Breast epithelium (tissue), 2 donors: ENCODE measurements around a stretch of chr9.

GRCh38 chr9:110441824-110442562 is 104.3 kb upstream of the TXNDC8 start:
- PRO-cap: no peak
- RAMPAGE, long total RNA, 2 experiments: no peak in any of the 2 experiments

DNA sequence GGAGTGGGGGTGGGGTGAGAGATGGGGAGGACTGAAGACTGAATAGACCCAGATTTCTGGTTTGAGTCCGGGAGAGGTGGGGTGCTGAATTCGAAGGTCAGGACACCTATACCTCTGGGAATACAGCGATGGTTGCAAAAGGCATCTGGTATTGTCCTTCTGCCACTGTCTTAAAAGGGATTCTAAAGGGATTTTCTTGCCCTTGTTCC is 227 bp upstream of the MUSK start:
- PRO-cap: no peak
- RAMPAGE, long total RNA, 2 experiments: no peak in any of the 2 experiments

DNA sequence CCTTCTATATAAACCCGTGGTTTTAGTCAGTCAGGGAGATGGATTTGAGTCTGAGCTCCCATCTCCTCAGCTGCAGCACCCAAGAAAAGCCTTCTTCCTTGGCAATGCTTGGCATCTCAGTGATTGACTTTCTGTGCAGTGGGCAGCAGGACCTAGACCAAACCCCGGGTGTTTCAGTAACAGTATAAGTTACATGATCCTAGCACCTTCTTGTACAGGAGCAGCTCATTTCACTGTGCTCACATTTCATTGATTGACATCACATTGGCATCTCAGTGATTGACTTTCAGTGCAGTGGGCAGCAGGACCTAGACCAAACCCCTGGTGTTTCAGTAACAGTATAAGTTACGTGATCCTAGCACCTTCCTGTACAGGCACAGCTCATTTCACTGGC is 129.1 kb downstream of the LPAR1 start:
- PRO-cap: no peak
- RAMPAGE, long total RNA, 2 experiments: no peak in any of the 2 experiments

GRCh38 chr9:111284469-111285133 is 45.4 kb downstream of the OR2K2 start:
- PRO-cap: no peak
- RAMPAGE, long total RNA, 2 experiments: no peak in any of the 2 experiments

- PRO-cap: no peak
- RAMPAGE, long total RNA, 2 experiments: no peak in any of the 2 experiments
Measured at GRCh38 chr9:111386621-111387453, 56.8 kb upstream of the OR2K2 start.

- PRO-cap: no peak
- RAMPAGE, long total RNA, 2 experiments: no peak in any of the 2 experiments
Measured at GRCh38 chr9:111436866-111437454, 47.2 kb downstream of the ECPAS start.

DNA sequence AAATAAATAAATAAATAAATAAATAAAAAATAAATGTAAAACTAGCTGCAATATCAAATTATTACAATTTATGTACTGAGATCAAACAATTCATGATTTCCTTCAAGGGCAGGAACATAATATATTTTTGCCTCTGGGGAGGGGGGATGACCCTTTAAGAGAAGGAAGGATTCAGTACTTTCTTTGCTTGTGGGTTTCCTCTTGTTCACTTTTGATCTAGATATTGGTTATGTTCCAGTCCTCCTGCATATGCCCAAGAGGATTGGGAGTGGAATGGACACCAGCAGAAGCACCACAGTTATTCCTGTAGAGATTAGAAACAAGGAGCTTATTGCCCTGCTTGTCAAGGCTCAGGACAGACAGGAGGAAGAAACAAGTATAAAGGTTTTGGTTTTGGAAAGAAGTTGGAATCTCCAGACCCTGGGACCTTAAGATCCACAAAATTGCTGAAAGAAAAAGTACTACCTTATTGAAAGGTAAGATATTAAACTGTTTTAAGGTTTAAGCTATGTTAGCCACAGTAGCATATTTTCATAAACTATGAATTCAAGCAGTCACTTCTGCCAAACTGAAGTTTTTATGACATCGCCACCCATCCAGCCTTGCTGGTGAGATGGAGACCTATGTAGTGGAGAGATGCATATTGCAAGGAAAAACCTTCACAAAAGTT is 11.6 kb downstream of the DNAJC25 start:
- PRO-cap: no peak
- RAMPAGE, long total RNA, 2 experiments: no peak in any of the 2 experiments

DNA sequence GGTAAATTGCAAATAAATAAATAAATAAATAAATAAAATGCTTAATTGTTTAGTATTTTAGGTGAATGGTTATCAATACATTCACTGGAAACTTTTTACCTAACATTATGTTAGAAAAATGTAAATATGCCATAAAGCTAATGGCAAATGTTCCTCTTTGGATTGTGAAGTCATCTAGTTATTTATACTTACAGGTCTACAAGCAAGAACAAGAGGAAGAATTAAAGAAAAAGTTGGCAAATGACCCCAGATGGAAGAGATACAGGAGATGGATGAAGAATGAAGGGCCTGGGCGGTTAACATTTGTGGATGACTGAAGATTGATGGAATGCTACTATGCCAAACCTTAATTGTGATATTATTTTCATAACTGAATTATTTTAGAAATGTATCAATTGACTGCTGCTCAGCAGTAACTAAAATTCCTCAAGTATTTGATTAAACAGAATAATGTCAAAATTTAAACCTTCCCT is 8.5 kb upstream of the GNG10 start:
- PRO-cap: no peak
- RAMPAGE, long total RNA, 2 experiments: no peak in any of the 2 experiments

DNA sequence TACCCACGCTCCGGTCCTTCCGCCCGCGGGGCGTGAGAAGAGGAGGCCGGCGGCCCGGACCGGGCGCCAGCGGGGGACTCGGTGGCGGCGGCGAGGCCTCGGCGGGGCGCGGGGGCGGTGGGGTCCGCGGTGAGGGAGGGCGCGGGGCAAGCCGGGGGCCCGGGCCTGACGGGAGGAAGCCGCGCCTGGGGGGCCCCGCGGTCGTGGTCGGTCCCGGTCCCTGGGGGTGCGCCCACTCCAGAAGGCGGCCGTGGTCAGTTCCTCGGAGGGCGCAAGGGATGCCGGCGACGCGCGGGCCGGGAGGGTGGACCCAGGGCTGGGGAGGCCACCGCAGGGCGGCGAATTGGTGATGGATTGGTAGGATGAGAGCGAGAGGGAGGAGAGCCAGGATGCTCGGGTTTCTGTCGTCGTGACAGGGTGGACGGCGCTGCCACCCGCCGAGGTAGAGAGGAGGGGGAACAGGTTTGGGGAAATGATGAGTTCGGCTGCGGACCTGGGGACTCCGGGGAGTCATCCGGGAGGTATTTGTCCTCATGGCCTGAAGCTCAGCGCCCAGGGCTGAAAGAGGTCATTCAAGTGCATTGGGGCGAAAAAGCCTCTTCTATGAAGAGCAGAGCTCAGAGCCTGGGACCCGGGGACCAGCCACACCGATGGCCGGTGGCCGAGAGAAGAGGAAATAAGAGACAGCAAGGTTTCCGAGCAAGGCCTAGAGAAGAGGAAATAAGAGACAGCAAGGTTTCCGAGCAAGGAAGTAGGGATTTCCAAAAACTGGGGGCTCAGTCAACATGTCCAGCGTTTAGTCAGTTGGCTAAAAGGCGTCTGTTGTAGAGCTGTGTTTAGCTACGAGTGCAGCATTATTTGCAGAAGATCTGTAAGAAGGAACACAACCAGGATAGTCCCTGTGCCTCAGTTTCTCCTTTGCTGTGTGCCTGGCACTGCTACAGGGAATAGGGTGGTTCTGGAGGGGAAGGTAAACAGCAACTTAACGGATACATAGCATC is 625 bp downstream of the GNG10 start:
- PRO-cap: no peak
- RAMPAGE, long total RNA, 2 experiments: no peak in any of the 2 experiments

DNA sequence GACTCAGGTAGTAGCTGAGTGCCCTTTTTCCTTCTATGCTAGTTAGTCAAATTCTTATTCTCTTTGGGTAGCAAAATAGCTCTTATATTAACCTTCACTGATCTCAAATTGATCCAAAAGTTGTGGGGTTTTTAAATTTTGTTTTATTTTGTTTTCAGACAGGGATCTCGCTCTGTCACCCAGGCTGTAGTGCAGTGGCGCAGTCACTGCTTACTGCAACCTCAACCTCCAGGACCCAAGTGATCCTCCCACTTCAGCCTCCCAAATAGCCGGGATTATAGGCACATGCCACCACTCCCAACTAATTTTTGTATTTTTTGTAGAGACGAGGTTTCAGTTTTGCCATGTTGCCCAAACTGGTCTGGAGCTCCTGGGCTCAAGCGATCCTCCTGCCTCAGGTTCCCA is 40.6 kb upstream of the UGCG start:
- PRO-cap: no peak
- RAMPAGE, long total RNA, 2 experiments: no peak in any of the 2 experiments

- PRO-cap: no peak
- RAMPAGE, long total RNA, 2 experiments: no peak in any of the 2 experiments
Measured at GRCh38 chr9:111857437-111857987, 39.1 kb upstream of the UGCG start.

- PRO-cap: no peak
- RAMPAGE, long total RNA, 2 experiments: no peak in any of the 2 experiments
Measured at GRCh38 chr9:111974200-111975024, 77.8 kb downstream of the UGCG start.

DNA sequence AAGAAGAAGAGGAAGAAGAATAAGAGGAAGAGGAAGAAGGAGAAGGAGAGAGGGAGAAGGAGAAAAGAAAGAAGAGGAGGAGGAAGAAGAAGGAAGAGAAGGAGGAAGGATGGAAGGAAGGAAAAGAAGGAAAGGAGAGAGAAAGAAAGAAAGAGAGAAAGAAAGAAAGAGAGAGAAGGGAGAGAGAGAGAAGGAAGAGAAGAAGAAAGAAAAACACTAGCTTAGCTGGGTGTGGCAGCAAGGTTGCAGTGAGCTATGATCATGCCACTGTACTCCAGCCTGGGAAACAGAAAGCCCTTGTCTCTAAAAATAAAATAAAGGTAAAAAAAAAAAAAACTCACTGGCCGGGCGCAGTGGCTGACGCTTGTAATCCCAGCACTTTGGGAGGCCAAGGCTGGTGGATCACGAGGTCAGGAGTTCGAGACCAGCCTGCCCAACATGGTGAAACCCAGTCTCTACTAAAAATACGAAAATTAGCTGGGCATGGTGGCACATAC is 19.2 kb downstream of the SUSD1 start:
- PRO-cap: no peak
- RAMPAGE, long total RNA, 2 experiments: no peak in any of the 2 experiments

- PRO-cap: no peak
- RAMPAGE, long total RNA, 2 experiments: no peak in any of the 2 experiments
Measured at GRCh38 chr9:112176475-112177069, 1.5 kb upstream of the SUSD1 start.

DNA sequence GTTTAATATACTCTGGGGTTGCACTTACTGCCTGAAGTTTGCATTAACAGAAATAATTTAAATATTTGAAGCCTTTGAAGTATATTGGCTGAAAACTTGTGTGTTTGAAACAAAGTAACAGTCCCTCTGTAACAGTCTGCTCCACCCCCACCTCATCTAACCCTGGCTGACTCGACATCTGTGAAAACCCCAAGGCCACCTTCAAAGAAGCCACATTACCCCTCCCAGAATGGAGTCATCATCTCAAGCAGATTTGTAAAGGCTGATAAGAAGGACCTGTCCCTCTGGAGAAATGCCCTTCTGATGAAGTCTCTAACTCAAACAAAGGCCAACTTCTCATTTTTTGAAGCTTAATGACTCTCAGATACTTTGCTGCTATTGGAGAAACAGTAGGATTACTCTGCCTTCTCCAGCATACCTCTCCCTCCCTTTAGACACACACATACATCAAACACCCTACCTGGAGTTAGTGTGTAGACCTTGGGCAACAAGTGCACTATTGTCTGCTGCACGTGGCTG is 5.2 kb upstream of the SUSD1 start:
- PRO-cap: no peak
- RAMPAGE, long total RNA, 2 experiments: no peak in any of the 2 experiments

DNA sequence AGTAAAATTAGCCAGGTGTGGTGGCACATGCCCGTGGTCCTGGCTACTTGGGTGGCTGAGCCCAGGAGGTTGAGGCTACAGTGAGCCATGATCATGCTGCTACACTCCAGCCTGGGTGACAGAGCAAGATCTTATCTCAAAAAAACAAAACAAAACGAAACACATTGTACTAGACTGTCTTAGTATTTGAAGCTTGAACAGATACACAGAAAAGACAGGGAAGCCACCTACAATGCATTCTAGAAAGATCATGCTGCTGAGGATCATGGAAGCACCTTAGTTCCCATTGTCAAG is 2.7 kb upstream of the HSDL2 start:
- PRO-cap: no peak
- RAMPAGE, long total RNA, 2 experiments: no peak in any of the 2 experiments

DNA sequence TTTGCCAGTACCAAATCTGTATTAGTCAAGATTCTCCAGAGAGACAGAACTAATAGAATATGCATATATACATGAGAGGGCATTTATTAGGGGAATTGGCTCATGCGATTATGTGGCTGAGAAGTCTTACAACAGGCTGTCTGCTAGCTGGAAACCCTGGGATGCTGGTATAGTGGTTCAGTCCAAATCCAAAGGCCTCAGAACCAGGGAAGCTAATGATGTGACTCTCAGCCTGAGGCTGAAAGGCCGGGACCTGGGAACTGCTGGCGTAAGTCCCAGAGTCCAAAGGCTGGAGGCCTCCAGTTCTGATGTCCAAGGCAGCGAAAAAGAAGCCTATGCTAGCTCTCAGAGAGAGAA is 84.0 kb downstream of the KIAA1958 start:
- PRO-cap: no peak
- RAMPAGE, long total RNA, 2 experiments: no peak in any of the 2 experiments

DNA sequence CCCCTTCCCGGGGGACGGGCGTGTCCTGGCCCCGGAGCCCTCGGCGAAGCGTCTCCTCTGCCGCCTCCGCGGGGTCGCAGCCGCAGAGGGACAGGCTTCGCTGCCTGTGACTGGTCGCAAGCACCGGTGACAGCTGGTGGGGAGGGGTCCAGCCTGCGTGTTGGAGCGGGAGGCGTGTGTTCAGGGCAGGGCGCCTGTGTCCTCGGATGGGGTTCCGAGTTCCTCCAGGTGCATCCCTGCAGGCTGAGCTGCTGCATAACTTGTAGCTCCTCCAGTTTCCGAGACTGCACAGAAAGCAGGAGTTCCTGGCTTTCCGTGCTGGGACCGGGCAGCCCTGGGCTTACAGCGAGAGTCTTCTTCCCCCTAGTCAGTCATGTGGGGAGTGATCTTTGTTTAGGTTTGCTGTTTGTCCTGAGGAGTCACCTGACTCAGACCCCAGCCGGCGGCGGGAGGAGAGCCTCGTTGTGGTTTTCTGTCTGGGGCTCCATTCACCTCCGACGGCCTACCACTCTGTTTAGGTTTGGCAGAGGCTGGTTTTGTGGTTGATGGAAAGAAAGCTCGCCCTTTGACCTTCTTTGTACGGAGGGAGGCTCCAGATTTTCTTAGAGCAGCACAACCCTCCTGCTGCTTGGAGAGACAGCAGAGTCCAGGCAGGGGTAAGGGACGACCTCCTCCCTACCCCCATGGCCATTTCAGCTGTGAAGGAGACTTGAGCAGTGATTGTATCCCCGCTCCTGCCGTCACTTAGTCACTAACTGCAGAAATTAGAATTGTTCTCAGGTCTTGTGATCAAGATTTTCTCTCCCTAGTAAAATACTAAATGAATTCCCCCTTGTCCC is 920 bp downstream of the SNX30 start:
- PRO-cap: bidirectional peak, plus-strand start at position 431 of the sequence, minus-strand start at position 365 of the sequence
- RAMPAGE, long total RNA, 2 experiments: no peak in any of the 2 experiments

DNA sequence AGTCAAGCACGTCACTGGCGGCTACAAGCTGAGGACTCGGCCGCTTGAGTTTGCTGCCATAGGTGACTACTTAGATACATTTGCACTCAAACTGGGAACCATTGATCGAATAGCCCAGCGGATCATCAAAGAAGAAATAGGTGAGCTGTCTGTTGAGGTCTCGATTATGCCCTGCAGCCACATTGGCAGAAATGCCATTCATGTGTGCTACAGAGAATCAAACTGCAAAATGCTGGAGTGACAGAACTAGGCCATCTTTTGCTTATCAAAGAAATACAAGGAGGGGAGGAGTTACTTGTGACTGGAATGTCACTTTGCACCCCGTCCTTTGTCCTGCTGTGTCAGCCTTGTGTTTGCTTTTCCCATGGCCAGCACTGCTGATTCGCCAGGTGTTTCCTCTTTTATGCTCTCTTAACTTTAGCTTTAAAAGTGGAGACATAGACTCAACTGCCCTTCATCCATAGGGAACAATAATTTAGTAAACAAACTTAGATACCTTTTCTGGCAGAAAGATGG is 54.3 kb downstream of the SLC46A2 start:
- PRO-cap: no peak
- RAMPAGE, long total RNA, 2 experiments: no peak in any of the 2 experiments

DNA sequence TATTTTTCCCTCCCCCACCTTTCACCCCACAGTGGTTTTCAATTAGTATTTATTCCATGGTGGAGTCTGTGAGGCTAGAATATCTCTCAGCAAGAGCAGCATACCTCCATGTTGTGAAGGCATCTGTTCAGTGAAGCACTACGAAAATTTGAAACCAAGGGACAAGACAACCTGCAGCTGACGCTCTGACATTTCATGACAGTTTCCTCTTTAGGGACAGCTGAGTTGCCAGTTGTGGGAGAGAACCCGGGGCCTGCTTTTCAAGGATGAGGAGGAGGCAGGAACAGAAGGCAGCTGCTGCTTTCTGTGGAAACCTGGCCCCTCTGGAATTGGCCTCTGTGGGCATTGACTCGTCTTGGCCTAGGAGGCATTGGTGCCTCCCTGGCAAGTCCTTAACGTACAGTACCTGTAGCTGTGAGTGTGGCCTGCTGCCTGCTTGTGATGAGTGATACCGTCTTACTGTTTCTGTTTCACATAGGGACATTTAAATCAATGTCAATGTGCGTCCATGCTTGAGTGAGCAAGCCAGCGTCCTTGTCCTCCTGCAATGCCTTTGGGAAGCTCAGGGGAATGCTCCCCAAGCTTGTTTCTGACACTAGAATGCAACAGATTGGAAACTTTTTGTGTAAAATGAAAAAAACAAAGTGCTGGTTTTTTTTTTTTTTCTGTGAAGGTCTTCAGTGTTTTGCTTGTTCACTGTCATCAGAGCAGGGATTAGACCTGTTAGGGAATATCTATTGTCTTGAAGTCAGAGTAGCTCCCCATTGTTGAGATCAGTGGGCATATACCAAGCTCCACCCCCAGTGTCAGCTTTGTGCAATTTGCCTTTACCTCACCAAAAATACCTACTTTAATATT is 21.5 kb downstream of the SLC46A2 start:
- PRO-cap: no peak
- RAMPAGE, long total RNA, 2 experiments: no peak in any of the 2 experiments